Measurements from ENCODE around the genes SLC2A1 and CDC20.

- PRO-cap: no peak
Observed at GRCh38 chr1:42929424-42930326, 29.0 kb downstream of the SLC2A1 start.

DNA sequence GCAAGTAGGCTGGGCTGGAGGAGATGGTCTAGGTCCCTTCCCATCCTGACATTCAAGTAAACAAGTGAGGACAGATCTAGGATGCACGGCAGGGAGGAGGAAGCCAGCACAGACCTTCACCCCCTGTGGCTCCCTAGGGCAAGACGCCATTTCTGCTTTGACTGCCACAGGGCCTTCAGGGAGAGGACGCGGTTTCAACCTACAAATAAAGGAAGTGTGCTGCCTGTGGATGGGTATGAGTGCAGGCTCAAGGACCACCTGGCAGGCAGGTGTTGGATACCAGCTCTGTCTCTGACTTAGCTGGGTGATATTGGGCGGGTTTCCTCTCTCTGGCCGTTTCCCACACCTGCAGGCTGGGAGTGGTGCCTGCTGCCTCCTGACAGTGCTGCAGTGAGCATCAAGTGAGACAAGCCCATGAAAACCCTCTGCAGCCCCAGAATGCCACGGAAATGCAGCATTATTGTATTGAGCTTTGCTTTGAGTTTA, 16.2 kb downstream of the SLC2A1 start:
- PRO-cap: no peak

- PRO-cap: no peak
Observed at GRCh38 chr1:42942930-42943862, 15.5 kb downstream of the SLC2A1 start.

GRCh38 chr1:42957697-42958697, 671 bp downstream of the SLC2A1 start:
- PRO-cap: bidirectional peak, plus-strand start at chr1:42958285, minus-strand start at chr1:42958191

GRCh38 chr1:42958698-42959364, at the start of gene SLC2A1:
Gene SLC2A1 (minus strand): TSS chr1:42958868.
- PRO-cap: bidirectional peak, plus-strand start at chr1:42959046, minus-strand start at chr1:42958847; unidirectional peak, minus-strand start at chr1:42959162

GRCh38 chr1:42967078-42967680, 8.5 kb upstream of the SLC2A1 start:
- PRO-cap: no peak

- PRO-cap: no peak
Observed at GRCh38 chr1:43069296-43069495, 78.5 kb upstream of the CFAP144 start.

- PRO-cap: no peak
Observed at GRCh38 chr1:43120260-43120799, 27.4 kb upstream of the CFAP144 start.

DNA sequence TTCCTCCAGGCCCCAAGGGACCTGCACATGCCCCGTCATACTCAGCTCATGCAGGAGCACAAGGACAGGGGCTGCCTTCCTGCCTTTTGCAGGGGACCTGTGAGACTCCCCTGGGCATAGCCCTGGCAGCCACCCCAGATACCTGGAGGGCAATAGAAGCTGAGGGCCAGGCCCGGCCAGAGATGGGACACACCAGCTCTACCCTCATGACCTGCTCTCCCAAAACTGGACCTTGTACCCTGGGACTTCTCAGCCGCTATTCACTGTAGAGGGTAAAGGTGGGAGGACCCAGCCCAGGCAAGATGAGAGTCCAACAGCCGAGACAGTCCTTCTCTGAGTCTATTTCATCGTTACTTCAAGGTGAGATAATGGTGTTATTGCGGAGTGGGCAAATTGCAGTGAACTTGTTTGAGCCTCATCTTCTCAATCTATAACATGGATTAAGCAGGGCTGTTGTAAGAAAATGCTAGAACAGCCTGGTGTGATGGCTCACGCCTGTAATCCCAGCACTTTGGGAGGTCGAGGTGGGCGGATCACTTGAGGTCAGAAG, 7.8 kb downstream of the C1orf210 start:
- PRO-cap: no peak

DNA sequence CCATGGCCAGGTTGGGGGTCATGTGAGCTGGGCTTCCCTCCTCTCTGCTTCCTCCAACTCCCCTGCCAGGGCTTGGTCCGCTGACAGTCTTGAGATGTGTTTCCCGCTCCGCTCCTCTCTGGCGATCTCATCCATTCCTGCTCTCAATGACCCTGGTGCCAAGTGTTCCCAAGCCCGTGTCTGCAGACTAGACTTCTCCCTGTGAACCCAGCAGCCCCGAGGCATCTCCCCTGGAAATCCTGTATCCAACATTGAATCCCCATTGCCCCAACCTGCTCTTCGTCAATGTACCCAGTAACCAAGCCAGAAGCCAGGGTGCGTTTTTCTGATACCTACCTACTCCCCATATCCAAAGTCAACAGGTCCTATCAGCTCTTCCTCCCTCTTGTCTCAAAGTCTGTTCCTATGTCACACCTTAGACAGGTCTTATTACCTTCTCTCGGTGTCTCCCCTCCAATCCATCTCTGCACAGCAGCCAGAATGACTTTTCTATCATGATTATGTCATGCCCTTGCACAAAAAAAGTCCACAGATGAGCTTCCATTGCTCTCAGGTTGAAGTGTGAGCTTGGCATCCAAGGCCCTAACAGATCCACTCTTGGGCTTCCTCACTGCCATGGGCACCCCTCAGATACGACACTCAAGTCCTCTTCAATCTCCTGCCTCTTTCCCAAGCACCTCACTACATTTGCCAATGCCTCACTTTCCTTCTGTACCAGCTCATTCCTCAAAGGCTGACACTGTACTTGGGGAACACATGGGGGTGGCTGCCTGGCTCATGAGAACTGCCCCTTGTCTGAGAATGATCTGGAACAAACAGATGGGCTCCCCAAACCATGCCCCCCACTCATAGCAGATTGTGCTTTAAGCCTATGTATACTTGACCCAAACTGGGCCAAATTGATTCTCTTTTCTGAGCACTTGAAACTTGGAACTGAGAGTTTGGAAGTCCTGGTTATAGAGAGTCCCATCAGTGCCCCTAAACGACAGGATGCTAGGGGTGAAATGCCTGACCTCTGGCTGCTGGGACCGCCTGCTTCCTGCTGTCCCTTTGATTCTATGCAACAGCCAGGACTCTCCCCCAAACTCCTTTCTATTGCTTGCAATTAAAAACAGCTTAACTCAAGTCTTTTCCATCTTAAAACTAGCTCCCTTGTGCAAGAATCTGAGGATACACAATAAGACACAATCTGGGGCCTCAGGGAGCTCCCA, 5.1 kb downstream of the C1orf210 start:
- PRO-cap: no peak

DNA sequence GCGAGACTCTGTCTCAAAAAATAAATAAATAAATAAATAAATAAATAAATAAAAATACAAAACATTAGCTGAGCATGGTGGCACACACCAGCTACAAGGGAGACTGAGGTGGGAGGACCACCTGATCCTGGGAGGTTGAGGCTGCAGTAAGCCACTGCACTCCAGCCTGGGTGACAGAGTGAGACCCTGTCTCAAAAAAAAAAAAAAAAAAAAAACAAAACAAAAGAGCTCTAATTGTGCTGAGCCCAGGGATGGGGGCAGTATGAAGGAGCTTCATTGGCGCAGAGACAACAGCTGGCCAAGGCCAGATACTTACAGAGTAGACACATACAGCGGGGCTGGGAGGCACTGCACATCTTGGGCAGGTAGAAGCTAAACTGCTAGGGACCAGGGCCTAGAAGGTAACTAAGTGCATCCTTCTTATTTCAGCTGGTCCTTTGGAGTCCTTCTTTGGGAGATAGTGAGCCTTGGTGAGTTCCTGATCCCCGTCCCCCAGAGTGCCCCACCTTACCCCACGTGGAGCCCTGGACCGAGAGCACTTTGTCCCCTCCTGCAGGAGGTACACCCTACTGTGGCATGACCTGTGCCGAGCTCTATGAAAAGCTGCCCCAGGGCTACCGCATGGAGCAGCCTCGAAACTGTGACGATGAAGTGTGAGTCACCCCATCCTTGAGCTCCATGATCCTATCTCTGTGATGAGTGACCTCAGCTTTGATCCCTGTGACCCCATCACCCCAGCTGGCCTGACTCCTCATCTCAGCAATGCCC, 16.6 kb upstream of the MPL start:
- PRO-cap: no peak

GRCh38 chr1:43358596-43359412, at the start of gene CDC20:
Gene CDC20 (plus strand): TSS chr1:43358981.
- PRO-cap: bidirectional peak, plus-strand start at chr1:43358982, minus-strand start at chr1:43358796

DNA sequence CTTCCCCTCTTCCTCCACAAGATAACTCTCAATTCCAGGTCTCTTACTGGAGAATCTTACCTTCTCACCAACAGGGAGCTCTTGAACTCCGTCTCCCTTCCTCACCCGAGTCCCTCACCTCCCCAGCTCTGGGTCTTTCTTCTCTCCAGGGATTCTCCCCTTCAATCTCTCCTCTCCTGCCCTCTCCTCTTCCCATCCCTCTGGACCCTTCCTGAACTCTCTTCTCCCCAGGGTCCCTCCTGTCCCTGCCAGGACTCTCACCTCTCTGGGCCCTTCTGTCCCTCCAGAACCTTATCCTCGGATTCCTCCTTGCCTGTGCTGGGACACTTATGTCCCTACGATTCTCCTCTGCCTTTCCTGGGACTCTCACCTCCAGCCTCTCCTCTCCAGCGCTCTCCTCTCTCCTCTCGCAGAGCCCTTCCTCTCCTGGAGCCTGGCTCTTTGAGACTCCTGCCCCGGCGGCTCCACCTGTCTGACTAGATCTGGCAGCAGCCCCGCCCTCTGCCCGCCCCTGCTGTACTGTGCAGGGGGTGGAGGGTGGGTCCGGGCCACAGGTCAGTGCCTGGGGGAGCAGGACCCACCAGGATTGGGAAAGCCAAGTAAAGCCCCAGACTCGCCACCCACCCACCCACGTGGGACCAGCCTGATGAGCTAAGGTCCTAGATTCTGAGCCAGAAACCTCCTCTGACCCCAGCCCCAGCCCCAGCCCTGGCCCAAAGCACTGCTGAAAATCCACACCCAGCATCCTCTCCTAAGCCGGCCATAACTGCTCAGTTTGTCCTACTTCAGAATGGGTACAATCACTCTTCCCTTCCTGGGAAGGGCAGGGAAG, 1.7 kb downstream of the ELOVL1 start:
- PRO-cap: unidirectional peak, minus-strand start at position 443 of the sequence

DNA sequence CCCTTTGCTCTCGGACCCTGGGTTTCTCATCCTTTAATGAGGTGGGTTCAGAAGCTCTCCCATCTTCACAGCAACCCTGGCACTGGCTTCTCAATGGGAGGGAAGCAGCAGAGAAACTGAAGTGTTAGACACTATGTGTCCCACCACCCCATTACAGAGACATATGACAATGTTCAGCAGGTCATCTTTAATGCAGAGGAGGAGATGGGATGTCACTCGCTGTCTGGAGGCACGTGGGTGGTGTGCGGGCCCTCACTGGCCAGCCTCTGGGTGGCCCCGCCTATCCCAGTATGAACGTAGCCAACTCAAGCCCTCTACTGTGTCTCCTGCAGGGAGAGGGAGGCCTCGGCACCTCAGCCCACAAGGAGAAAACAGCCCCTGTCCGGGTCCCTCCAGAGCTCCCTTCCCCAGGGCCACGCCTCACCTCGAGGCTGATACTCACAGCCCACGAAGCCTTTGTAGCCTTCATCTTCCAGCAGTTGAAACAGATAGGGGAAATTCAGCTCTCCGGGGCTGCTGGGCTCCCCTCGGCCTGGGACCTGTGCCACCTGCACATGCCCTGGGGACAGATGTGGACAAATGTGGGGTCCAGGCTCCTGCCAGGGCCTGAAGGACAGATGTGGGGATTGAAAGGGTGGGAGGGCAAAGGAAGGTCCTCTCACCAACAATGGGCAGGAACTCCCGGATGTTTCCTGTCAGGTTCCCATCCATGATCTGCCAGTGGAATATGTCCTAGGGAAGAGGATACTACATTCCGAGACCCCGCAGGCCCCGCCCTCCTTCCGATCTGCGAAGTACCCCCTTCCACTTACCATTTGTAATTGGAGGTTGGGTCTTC, 2.5 kb downstream of the HYI start:
- PRO-cap: no peak

DNA sequence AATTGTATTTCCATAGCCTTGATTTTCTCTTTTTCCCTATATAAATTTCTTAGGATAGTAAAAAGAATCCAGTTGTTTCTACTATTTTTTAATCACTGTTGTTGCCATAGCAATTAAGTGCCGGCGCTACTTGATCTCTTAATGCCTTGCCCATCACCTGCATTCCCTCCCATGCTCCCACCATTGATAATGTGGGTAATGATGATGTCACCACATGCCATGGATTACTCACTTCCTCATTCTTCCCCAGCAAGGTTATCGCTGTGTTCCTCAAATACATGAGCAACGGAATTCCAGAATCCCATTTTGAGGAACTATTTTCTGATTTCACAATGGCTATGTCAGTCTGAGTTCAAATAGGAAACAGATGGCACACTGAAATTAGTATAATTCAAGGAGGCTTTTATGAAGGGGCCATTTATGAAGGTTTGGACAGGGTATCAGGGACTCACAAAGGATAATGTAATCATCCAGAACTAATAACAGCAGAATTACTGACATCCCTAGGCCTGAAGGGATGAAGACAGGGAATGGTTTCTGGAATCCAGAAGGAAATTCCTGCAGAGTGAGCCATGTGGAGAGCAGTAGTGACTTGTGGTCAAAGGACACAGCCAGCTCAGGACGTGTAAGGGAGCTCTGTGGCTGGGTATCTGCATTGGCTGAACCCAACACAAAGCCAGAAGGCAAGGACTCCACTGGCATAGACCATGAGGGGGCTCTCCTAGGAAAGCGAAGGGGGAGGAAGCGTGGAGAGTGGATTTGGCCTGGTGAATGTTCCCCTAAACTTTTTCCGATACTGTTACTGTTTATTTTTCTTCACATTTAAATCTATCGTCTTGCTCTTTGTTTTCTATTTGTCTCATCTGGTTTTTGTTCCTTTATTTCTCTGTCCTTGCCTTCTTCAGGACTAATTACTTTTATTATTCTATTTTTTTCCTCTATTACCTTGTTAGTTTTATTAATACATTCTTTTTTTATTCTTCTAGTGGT, 19.0 kb upstream of the HYI start:
- PRO-cap: no peak

DNA sequence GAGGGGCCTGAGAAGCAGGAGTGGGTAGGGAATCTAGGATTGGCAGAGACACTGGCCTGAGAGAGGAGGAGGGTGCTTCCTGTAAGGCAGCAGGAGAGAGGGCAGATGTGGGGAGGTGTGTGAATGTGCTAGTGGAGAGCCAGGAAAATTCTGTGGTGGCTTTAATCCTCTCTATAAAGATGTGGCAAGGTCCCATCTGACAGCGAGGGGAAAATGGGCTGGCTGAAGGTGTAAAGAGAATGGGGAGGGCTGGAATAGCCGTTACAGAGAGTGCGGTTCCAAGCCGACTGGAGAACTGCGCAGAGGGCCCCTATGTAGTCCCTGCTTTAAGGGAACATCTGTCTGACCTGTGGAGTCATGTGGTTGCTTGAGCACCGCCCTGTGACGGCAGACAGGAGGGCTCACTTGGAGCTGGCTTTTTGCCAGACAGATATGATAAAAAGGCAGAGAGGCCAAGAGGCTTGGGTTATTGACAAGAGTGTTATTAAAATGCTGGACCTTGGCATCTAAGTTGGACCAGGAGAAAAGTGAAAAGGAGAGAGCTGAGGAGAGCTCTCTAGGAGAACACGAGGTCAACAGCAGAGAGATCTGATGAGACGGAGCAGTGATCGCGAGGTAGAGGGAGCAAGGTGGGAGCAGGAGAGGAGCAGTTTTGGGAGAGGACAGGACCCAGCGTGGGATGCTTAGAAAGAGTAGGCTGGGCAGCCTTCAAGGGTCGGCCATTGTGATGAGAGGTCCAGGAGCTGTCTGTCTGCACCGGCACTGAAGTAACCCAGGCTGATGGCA, 5.9 kb upstream of the PTPRF start:
- PRO-cap: no peak

- PRO-cap: no peak
Observed at GRCh38 chr1:43538178-43538680, 7.5 kb downstream of the PTPRF start.

DNA sequence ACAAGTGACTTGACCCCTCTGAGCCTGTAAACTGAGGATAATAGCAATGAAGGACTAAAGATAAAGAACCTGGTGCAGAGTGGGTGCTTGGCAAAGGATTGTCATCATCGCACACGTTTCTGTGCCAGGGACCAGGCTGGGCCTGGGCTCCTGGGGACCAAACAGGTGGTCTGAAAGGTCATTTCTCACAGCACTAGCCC, 21.6 kb downstream of the PTPRF start:
- PRO-cap: no peak

DNA sequence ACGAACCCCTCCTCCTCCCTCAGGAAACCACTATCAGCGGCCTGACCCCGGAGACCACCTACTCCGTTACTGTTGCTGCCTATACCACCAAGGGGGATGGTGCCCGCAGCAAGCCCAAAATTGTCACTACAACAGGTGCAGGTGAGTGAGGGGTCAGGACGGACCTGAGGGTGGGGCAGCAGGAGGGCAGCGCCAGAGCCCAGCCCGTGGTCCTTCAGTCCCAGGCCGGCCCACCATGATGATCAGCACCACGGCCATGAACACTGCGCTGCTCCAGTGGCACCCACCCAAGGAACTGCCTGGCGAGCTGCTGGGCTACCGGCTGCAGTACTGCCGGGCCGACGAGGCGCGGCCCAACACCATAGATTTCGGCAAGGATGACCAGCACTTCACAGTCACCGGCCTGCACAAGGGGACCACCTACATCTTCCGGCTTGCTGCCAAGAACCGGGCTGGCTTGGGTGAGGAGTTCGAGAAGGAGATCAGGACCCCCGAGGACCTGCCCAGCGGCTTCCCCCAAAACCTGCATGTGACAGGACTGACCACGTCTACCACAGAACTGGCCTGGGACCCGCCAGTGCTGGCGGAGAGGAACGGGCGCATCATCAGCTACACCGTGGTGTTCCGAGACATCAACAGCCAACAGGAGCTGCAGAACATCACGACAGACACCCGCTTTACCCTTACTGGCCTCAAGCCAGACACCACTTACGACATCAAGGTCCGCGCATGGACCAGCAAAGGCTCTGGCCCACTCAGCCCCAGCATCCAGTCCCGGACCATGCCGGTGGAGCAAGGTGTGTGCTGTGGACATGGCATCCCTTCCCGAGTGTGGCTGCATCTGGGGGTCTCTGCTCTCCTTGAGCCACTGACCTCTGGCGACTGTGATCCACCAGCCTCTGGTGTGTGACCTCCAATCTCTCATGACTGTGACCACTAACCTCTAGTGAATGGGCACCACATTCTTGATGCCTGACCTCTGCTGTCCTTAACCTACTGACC, 46.3 kb upstream of the KDM4A start:
- PRO-cap: no peak

GRCh38 chr1:43648095-43648876, 1.7 kb upstream of the KDM4A start:
- PRO-cap: no peak

Data from ureter (tissue), 1 donor.